ENCODE data around the genes BMF, PAK6 and RMDN3.

DNA sequence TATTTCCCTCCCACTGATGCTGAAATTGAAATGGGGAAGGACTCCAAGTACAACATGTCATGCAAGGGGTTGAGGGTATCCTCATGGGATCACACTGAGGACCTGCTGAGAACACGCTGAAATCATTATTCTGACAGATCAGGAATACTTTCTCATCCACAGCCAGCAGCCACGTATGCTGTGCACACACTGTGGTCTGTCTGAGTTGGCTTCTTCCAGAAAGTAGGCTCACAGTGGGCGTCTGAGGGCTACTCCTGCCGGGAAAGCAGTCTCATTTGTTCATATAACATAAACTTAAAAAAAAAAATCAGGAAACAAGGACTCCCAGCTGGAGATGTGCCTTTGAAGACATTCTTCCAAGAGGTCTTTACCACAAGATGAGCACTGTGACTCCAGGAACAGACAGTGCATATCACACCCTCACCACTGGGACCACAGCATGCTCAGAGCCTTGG, 300.4 kb upstream of the RASGRP1 start:
- PRO-cap = no peak

- PRO-cap = bidirectional peak, plus-strand start at chr15:39427459, minus-strand start at chr15:39427150
These were observed 153.9 kb upstream of the THBS1 start for GRCh38 chr15:39426766-39427655.

DNA sequence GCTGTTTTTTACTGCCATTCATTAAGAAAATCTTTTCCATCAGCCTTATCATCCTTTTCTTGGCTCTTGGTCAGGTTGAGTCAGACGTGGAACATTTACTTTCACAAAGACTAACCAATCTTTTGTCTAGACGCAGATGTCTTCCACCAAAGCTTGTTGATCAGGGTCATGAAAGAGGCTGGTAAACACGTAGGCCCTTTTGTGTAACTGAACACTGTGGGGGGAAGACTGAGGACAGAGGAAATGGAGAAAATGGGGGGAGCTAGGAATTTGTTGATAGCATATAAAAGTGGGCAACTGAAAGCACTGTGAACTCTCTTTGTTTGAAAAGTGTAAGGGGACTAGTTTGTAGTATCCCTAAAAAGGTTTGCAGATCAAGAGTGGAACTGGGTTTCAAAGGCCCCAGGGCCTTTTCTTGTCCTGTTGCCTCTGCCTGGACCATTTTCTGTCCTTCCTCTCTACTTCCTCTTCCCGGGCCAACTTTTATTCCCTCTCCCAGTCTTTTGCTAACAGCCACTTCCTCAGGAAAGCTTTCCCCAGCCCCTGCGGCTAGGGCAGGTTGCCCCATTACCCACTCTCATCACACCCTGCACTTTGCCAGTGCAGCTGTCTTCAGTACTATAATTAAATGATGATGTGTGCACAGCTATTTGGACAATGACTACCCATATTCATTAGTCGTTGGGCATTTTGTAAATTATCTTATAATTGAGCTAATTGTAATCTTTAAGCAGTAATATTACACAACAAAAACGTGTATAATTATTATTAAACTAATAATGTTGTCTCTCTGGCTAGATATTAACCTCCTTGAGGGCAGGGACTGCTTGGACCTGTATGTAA, 150.6 kb upstream of the THBS1 start:
- PRO-cap = no peak

DNA sequence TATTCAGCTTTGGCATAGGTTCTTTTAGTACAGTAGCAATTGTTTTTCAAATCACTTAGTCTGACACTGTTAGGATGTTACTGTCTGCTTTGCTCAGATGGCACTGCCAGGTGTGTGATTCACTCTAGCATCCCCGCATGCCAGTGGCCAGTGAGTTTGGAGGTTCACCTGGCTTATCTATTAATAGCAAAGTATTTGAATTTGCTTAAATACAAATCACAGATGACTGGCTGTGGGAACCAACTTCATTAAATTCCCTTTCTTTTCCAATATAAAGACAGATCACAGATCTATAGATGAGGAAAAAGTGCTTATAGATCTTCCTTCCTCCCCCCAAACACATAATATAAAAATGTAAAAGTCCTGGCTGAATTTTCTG, 3.9 kb downstream of the THBS1 start:
- PRO-cap = unidirectional peak, plus-strand start at position 220 of the sequence

DNA sequence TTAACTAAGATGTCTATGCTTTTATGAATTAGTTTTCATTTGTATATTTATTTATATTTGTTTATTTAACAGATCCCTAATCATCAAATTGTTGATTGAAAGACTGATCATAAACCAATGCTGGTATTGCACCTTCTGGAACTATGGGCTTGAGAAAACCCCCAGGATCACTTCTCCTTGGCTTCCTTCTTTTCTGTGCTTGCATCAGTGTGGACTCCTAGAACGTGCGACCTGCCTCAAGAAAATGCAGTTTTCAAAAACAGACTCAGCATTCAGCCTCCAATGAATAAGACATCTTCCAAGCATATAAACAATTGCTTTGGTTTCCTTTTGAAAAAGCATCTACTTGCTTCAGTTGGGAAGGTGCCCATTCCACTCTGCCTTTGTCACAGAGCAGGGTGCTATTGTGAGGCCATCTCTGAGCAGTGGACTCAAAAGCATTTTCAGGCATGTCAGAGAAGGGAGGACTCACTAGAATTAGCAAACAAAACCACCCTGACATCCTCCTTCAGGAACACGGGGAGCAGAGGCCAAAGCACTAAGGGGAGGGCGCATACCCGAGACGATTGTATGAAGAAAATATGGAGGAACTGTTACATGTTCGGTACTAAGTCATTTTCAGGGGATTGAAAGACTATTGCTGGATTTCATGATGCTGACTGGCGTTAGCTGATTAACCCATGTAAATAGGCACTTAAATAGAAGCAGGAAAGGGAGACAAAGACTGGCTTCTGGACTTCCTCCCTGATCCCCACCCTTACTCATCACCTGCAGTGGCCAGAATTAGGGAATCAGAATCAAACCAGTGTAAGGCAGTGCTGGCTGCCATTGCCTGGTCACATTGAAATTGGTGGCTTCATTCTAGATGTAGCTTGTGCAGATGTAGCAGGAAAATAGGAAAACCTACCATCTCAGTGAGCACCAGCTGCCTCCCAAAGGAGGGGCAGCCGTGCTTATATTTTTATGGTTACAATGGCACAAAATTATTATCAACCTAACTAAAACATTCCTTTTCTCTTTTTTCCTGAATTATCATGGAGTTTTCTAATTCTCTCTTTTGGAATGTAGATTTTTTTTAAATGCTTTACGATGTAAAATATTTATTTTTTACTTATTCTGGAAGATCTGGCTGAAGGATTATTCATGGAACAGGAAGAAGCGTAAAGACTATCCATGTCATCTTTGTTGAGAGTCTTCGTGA, 14.8 kb downstream of the THBS1 start:
- PRO-cap = no peak

DNA sequence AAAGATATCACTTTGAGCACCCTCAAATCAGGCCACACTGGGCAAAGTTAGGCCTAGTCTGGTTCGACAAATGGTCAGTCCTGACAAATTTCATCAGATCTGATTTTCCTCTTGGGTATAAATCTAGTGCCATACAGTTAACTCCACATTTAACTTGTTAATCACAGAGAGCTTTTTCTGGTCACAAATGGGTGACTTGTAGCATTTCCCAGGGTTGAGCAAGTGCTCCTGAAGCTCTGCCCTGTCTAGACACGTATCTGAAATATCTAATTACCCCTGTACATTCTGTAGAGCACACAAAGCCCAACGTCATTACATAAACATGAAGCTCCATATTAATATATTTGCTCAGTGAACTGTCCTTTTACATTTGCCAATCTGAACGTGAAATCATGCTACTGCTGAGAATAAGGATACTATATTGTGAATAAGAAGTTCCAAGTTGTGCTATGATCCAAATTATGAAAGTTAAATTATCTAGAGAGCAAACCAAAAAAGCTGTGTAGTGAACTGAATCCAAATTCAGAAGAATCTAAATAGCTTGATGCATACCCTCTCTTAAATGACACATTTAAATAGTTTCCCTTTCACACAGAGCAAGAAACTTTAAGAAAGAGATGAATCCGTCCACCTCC, 49.1 kb downstream of the THBS1 start:
- PRO-cap = no peak

GRCh38 chr15:40051557-40052084, 12.6 kb upstream of the SRP14 start:
- PRO-cap = no peak

GRCh38 chr15:40054784-40055167, 15.8 kb upstream of the SRP14 start:
- PRO-cap = no peak

GRCh38 chr15:40074149-40074587, 34.5 kb downstream of the BMF start:
- PRO-cap = no peak

GRCh38 chr15:40091550-40092636, 16.8 kb downstream of the BMF start:
- PRO-cap = no peak

DNA sequence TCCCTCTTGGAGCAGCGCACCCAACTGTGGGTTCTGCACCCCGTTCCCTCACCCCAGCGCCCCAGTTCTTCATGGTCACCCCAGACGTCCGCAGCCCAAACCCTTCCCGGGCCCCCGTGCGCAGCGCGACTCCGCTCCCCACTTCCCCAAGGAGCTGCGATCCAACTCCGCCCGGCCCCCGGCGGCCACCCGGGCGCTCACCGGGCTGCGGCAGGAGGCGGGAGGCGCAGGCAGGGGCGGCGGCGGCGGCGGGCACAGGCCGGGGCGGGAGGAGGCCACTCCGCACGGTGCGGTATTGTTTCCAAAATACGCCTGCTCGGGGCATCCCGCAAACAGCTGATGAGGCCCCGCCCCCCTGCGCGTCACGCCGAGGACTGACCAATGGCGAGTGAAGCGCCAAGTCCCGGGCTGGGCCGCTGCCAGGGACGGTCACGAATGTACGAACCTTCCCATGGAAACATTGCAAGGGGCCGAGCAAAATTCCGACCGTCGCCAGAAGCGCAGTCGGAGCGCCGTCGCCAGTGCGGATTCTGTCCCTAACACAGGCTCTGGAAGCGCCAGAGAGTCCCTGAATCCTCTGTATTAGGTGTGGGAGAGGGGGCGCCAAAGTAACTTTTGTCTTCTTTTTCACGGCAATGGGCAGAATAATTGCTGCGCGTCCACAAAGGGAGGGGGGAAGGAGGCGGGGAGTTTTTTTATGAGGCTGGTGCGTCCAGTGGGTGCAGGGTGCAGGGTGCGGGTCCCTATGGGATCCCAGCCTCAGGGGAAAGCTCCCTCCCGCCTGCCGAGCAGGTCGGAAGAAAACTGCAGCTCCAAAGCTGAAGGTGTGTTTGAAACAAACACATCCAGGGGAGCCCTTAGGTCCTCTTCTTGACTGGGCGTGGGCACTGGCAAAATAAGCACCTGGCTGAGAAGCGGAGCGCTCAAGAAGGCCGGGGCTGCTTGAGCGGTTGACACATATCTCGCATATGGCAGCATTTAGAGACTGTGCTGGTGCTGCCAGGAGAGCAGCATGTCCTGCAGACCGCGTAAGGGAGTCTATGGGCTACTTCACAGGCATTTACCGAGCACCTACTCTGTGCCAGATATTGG, at the start of gene BMF:
BMF (minus strand) TSS at position 308 of the 1,092 bp plus-strand sequence.
- PRO-cap = bidirectional peak, plus-strand start at position 495 of the sequence, minus-strand start at position 297 of the sequence

- PRO-cap = no peak
These were observed at the start of gene PAK6 for GRCh38 chr15:40238411-40239626. Gene PAK6 (plus strand): TSS chr15:40239063.

GRCh38 chr15:40332025-40333297, 8.3 kb downstream of the CCDC9B start:
- PRO-cap = no peak

DNA sequence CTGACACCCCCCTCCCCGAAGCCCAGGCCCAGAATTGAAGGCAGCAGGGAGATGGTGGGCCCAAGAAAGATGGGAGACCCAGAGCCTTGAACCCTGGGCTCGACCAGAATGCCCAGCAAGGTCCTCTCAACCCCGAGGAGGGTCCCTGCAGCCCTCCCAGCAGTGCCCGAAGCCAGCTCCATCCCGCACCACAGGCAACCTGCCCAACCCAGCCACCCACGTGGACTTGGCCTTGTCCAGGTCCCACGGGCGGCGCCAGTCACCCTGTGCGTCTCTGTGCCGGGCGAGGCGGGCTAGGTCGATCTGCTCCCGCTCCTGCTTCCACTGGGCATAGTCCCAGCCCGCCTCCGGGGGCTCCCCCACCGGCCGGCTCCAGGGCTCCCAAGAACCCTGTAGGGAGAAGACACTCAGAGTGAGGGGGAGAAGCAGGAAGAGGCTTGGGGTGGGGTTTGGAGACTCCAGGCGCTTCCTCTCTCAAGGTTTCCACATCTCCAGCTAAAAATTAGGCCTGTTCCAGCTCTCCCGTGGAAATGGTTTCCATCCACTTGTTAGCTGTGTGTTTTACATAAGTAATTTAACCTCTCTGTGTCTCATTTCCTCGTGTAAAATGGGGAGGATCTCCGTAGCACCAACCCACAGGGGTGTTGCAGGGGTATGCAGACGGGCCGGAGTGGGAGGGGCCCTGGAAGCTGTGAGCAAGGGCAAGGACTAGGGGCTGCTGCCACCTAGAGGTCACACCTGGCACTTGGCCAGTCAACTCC, 3.1 kb downstream of the CCDC9B start:
- PRO-cap = no peak

- PRO-cap = no peak
These were observed 31.2 kb downstream of the KNL1 start for GRCh38 chr15:40624953-40625907.

DNA sequence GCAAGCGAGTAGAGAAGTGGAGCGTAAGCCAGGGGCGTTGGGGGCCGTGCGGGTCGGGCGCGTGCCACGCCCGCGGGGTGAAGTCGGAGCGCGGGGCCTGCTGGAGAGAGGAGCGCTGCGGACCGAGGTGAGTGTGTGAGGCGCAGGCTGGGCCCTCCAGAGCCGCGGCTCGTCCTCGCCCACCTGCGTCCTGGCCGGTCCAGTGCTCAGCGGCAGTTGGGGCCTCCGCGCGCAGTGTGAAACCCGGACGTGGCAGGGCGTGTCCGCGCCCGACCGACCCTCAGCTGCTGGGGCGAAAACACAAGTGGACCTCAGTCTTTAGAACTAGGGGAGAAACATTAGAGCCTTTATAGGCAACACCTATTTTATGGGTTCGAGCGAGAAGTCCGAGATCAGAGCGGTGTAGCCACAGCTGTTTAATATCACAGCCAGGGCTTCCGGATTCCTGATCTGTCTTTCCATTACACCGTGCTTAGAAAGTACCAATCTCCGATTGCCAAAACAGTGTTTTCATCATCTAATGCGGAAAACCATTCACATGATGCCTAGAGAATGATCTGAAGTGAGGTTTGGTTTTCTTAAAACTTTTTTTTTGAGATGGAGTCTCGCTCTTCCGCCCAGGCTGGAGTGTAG, 441 bp downstream of the RAD51 start:
- PRO-cap = no peak

DNA sequence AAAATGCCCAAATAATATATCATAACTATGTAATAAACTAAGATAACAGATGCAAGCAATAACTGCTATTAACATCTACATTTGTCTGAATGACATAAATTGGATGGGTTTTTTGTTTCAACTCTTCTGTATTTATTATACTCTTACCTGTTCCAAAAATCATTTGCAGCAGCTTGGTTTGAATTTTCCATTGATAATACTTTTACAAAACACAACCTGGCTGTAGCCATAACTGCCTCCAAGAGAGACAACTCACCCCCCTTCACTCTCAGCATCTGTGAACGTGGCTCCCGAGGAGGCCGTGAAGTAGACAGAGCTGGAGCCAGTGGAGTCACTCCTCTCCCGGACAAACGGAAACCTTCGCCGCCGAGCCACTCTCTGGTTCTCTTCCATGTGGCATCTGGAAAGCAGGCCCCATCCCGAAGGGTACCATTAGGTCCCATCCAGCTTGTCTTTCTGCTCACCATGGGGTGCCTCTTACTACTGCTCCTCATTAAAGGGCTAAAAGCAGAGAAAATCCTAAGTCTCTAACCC, 3.8 kb downstream of the RMDN3 start:
- PRO-cap = no peak

DNA sequence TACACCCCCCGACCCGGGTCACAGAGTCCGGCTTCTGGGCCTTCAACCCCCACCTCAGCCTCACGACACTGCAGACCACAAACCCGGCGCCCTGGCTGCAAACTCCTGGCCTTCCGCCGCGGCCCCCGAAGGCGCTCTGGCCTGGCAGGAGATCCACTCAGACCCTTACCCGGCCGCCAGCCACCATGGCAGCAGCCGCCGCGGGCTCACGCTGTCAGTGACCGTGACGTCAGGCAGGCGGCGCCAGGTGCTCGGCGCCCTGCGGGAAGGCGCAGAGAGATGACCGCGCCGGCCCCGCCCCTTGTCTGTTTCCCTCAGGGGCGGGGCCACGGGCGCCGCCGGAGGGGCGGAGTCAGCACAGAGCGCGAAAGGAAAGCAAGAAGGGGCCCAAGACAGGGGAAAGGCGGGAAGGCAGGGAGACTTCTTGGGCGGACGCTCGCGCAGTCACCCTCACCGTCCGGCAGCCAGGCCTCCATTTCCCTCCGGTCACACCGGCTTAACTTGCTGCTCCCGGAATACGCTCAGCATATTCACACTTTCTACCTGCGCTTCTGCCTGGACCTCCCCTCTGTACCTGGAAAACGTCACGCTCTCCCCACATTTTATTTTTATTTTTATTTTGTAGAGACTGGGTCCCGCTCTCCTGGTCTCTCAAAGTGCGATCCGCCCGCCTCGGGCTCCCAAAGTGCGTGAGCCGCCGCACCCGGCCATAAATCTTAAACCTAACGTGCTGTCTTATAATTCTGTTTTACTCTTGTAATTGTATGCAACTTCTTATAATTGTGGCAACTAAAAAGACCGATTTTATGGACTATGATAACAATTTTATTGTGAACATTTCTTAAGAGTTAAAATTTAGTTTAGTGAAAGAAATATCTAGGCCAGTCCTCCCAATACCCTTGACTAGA, at the start of gene RMDN3:
RMDN3 (minus strand) TSS at position 225 of the 908 bp plus-strand sequence.
- PRO-cap = bidirectional peak, plus-strand start at position 395 of the sequence, minus-strand start at position 219 of the sequence

GRCh38 chr15:40755938-40756114, 772 bp upstream of the RMDN3 start:
- PRO-cap = no peak

GRCh38 chr15:40766724-40767375, 2.9 kb upstream of the C15orf62 start:
- PRO-cap = no peak

Data from cardiac septum (tissue), 1 donor.